Neuron (in vitro differentiated cells): Measurements from ENCODE around the genes TAC1 and ASNS.

DNA sequence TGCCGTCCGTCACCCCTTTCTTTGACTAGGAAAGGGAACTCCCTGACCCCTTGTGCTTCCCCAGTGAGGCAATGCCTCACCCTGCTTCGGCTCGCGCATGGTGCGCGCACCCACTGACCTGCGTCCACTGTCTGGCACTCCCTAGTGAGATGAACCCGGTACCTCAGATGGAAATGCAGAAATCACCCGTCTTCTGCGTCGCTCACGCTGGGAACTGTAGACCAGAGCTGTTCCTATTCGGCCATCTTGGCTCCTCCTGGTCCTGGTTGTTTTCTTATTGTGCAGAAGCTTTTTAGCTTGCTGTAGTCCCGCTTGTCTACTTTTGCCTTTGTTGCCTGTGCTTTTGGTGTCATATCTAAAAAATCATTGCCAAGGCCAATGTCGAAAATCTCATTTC, 65.4 kb downstream of the DYNC1I1 start:
- PRO-cap = no peak

GRCh38 chr7:95916519-95916984, 144.2 kb downstream of the DYNC1I1 start:
- PRO-cap = no peak

DNA sequence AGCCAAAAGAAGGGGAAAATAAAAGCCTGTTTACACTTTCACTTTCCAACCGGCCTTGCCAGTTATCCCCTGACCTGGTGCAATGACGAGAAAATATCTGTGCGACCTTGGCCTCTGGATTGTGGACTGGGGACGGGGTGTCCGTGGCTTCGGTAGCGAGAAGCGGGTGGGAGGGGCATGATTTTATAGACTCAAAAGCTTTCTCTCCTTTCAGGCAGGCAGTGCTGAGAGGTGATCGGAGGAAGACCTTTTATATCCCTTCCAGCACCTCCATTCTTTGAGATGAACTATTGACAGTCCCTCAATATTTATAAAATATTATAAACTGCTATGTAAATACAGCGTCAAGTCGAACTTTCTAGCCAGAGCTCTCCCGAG, 144.7 kb downstream of the DYNC1I1 start:
- PRO-cap = no peak

- PRO-cap = no peak
Observed at GRCh38 chr7:96221550-96222091, 100.3 kb downstream of the SLC25A13 start.

GRCh38 chr7:96236160-96236710, 85.7 kb downstream of the SLC25A13 start:
- PRO-cap = no peak

DNA sequence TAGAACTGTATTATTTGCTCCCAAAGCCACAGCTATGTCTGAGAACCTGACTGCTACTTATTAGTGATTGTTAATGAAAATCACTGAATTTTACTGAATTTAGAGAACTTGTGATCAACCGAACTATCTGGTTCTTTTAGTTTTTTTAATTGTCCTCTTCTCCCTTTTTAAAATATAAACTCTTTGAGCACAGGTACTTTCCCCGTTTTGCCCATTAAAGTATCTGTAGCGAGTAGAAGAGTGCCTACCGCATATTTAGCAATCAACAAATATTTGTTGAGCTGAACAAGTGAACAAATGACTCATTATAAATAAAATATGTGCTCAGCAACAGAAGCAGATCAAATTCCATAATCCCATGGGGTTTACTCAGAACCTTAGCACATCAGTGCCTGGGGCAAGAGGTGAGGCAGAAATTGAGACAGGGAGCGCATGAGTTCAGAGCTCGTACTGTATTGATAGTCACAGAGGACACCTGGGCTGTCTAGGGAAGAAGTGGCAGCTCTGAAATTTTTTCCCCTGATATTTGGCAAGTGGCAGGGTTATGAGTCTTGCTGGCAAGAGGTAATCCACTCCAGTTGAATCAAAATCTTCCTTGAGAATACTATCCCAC, 161.0 kb downstream of the SEM1 start:
- PRO-cap = no peak

- PRO-cap = no peak
Observed at GRCh38 chr7:97003808-97004408, 1.4 kb upstream of the DLX6 start.

DNA sequence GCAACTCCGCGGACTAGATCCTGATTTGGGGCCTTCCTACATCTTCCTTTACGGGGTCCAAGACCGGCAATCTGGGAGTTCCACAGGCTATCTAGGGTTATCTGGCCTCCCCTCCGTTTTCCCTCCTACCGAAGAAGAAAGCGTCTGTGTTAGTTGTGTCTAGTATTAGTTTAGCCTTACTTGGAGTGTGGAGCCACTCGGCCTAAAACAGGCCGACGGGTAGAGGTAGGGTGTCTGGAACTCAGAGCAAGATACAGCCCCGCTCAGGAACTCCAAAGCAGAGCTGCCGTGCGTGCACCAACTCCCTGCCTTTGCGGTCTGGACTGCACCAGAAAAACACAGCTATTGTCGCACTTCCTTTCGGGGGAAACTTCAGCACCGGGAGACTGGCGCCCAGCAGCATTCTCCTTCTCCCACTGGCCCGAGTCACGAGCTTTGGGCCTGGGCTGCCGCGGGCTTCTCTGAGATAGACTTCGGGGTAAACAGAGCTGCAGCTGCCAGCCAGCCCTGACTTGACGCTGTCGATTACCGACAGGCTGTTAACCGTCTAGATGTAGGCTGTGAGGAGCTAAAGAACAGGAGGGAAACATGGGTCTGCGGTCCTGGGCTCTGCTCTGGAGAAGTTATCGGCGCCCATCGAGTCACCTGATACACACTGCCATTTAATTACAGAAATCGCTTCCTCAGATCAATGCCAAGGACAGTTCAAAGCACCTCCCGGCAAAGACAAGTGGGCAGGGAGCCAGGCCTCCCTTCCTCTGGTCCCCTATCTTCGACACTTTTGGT, 1.7 kb upstream of the DLX5 start:
- PRO-cap = no peak

DNA sequence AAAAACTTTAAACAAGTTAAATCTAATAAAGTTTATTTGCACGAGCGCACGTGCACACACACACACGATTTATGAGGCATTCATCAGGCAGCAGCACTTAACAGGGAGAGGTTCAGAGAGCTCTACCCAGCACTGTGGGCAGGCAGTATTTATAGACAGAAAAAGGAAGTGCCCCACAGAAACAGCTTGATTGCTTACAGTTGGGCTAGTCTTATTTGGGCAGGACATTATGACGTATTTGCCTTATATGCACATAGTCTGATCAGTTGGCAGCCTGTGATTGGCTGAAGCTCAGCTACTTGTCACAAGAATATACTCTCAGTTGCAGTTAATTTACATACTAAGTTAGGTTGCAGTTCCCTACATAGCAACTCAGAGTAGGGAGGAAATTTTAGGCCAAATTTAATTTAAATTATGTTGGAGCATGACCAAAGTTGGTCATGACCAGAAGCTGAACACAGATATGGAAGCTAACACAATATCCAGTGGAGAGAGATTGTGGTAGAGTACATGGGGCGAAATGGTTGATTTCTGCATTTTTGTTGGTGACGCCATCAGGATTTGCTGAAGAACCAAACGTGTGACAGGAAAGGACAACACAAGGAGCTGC, 1.1 kb upstream of the SDHAF3 start:
- PRO-cap = no peak

GRCh38 chr7:97731766-97732294, at the start of gene TAC1:
TSS of gene TAC1 (plus strand) at chr7:97732086.
- PRO-cap = bidirectional peak, plus-strand start at chr7:97732086, minus-strand start at chr7:97732130

DNA sequence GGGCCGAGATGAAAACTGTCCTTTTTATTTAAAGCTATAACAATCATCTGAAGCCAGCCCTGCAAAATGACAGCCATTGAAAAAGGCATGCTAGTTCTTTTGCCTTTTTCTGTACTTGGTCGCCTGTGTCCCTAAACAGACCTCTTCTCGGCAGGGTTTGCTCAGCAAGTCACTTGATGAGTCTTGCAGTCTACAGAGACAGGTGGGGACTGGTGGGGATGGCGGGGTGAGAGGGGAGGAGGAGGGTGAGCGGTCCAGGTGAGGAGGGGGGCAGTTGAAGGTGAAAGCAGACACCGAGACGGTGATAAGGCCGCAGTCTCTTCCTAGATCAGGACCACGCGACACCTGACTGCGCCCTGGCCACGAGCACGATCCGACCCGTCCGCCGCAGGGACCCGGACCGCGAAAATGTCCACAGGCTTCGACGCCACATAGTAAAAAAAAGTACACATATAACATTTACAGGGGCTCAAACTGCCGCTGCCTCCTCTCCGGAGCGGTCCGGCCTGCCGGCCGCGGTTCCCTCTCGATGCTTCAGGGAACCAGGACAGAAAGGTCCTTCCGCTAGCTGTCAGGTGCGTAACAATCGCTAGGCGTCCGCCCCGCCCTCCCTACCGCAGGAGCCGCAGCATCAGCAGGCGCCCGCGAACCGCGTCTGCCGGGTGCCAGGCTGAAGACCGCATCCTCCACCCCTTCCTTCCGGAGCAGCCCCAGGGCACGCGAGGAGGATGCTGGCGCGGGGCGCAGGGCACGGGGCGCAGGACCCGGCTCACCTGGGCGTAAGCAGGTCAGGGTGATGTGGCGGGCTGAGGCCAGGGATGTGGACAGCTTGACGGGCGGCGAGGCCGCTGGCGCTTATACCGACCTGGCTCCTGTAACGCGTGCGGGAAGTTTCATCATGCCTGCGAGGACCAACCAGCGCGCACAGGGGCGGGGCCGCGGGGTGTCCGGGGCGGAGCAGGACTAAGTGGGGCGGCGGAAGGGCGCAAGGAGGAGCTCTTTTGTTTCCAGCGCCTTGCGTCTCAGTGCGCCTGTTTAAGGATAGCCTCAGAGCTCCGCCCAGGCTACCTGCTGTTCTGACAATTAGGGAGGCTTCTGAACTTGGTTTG, at the start of gene ASNS:
TSS of gene ASNS (minus strand) at position 831 of the 1,109 bp plus-strand sequence.
- PRO-cap = bidirectional peak, plus-strand start at position 273 of the sequence, minus-strand start at position 409 of the sequence; bidirectional peak, plus-strand start at position 1,004 of the sequence, minus-strand start at position 850 of the sequence

- PRO-cap = no peak
Observed at GRCh38 chr7:98106527-98106611, 293 bp upstream of the LMTK2 start.

- PRO-cap = no peak
Observed at GRCh38 chr7:98178807-98179197, 32.4 kb upstream of the BHLHA15 start.

DNA sequence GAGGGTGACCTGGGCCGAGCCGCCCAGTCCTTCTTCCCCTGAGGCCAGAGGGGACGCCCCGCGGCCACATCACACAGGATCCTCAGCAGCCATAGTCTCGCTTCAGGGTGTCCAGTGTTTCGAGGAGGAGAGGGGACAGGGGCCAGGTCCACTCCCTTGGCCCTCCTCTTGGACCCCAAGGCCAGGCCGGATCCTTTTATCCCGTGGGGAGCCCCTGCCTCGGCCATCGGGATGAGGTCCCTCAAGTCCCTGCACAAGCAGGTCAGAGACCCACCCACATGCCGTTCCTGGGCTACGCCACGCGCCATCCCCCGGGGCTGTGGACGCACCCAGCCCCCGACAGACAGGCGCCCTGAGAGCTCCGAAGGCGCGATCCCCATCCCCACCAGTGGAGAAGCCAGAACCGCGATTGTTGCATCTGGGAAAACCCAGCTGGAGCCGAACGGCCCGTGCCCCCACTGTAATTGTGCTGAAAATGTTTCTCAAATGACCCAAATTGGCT, 3.7 kb downstream of the BHLHA15 start:
- PRO-cap = no peak

DNA sequence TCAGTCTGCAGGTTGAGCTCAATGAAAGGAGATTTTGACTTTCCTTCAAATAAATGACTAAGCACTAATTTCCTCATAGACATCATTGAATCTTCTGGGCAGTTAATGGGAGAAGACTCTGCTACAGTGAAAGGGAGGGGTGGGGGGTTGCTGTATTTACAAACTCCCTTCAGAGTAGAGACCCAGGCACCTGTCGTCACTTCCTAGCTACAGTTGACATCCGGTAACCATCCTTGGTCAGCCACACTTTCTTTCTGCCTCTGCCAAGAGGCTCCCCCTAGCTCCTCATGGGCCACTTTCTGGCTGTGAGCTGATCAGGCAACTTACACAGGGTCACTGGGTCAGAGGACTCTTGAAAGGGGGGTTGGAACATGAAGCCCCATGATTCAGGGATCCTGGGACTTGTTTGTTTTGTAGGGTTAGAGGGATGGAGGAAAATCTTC, 1.3 kb downstream of the TECPR1 start:
- PRO-cap = bidirectional peak, plus-strand start at position 295 of the sequence, minus-strand start at position 287 of the sequence

DNA sequence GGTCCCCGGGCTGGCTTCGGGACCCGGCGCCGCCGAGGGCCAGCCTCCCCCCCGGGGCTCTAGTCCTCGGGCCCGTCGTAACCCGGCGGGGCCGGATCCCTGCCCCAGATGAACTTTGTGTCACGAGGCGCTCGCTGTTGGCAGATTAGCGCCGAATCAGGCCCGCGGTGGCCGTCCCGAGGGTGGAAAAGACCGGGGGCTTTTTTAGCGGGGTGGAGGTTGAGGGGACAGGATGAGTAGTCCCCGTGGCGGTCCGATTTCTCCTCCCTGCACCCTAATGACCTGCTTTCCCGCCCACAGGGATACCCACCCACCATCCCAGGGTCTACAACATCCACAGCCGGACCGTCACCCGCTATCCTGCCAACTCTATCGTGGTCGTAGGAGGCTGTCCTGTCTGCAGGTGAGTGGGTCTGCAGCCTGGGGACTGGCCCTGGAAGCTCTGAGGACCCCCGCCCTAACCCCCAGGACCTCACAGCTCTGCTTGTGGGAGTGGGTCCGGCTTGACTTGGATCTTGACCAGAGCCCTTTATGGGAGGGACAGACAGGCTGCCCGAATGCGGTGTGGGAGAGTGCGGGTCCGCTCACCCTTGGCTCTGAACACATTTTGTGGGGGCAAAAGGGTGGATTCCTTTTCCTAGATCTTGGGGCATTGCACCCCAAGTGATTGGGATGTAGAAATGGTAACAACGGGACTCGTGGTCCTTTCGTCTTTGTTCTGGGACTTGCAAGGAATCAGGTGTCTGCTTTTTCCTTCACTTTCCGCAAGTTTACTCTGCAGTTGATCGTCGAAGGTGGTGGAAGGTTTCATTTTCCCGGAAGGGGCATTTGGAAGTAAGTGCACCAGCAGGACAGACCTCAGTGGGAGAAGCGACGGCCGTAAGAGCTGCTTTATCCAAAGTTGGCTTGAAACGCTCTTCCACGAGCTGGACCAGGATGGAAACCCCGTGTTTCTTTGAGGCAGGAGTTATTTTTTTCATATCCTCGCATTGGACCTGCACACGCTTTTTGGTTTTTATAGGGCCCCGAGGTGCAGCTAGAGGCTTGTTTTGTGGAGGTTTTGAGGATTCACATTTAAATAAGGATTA, 909 bp downstream of the BRI3 start:
- PRO-cap = no peak

DNA sequence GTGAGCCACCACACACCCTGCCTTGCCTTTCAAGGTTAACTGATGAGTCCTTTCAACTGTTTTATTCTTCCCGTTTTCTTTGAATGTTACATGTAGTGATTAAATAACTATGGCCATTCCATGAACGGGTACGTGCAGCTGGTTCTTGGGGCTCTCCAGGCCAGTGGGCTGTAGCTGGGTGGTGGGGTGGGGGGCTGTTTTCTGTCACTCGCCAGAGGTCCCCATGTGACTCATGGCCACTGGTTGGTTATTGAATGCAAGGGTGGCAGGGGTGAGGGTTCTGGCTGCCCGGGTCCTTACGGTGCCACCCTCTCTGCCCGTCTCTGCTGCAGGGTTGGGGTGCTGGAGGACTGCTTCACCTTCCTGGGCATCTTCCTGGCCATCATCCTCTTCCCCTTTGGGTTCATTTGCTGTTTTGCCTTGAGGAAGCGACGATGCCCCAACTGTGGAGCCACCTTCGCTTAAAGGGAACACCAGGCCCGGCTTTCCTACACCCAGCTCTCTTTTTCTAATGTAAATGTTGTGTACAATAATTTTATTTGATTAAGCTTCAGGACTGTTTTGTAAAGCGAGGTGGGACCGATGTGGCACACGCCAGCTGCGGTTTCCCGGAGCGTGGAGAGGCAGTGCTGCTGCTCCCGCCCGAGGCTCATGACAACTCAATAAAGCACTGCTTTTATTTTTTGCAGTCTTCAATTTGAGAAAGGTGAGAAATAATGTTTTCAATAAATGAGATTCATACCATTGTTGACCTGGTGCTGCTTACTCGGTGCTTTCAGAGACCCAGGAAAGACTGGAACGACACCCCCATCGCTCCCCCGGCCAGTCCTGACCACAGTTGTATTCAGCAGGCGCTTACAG, 9.5 kb downstream of the BRI3 start:
- PRO-cap = no peak

DNA sequence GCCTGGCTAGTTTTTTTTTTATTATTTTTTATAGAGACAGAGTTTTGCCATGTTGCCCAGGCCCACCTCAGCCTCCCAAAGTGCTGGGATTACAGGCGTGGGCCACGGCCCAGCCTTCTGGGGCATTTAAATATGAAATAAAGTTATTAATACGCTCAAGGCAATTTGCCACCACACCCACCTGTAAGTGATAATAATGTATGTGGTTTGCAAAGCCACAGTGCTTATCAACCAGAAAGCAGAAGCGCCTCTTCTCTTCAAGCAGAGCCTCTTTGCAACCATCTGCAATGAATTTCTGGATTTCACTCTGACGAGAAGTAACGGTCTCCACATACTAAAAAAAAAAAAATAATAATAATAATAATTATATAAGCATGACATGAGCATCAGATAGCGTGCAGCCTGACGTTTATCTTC, 33.8 kb downstream of the BRI3 start:
- PRO-cap = no peak

DNA sequence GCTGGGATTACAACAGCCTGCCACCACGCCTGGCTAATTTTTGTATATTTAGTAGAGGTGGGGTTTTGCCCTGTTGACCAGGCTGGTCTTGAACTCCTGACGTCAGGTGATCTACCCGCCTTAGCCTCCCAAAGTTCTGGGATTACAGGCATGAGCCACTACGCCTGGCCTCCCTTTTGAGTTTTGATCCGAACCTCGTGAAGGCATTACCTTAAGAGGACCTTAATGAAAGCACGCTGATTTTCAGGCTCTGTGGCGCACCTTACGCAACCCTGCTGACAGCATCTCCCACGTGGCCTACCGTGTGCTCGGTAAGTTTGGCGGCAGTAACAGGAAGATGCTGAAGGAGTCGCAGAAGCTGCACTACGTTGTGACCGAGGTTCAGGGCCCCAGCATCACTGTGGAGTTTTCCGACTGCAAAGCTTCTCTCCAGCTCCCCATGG, 43.2 kb downstream of the TRRAP start:
- PRO-cap = no peak

GRCh38 chr7:99064359-99065230, 79.3 kb downstream of the SMURF1 start:
- PRO-cap = no peak